REH cell (cell line): ENCODE measurements around a stretch of chr3.

DNA sequence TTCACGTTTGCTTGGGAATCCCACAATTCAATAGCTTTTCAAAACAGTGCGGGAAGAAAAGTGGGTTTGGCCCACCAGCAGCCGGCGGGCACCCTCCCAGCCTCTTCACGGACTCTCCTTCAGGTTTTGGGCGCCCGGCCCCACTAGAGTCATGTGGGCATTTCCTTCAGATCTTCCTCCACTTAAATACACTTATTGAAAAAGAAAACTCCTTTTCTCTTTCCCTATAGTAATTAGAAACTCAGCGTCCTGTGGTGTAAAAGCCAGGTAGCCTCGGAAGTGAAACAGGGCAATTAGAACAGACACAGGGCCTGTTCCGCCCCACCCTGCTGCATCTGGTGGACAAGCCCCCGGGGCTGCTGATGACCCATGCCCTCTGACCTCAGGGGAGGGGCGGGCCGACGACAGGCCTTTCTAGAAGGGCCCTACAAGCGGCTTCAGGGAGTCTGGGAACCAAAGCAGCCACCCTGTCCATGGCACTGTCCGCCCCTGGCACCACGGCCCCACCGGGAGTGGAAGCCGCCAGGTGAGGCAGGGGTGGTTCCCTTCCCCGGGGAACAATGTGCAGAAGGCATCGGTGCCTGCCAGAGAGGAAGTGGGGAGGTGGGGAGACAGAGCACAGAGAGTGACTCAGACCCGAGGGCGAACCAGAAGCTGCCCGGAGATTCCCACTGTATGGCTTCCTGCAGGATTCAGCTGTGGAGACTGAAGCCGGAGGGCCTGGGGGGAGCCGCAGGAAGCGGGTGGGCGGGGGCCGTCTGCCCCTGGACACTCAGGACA lies 134.2 kb downstream of the TPRA1 start:
- PRO-cap, result no peak

GRCh38 chr3:127546888-127547257 lies 43.7 kb downstream of the TPRA1 start:
- PRO-cap, result no peak

GRCh38 chr3:127589584-127590050 lies 916 bp downstream of the TPRA1 start:
- PRO-cap, result no peak

DNA sequence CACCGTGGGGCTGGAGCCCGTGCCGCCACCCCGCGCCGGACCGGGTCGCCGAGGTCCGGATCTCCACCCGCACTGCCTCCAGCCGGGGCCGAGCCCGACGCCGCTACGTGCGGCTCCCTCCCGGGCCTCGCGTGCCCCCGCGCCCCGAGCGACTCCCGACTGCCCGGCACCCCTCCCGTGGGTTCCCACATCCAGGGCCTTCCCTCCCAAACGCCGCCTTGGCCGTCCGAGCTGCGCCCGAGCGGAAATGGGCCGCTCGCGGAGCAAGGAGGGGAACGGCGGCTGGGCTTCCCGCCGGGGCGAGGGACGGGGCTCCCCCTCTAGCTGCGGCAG lies 516 bp downstream of the TPRA1 start:
- PRO-cap, result no peak

DNA sequence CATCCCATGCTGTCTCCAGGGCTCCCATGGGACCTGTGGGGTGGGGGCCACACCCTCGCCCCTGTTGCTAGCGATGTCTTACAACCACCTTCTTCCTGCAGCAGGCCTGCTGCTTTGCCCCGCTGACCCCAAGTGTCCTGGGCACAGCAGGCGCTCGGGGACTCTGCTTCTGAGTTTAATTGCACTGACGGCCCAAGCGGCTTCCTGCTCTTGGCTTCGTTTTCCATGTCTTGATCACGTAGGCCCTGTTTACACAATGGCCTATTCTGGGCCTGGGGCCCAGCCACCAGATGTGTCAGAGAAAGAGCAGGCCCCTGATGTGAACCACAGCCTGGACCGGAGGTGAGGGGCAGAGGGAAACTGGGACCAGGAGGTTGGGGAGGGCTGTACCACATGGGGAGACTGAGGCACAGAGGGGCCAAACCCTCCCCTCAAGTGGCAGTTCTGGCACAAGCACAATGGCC lies 25.1 kb downstream of the ABTB1 start:
- PRO-cap, result unidirectional peak, plus-strand start at position 76 of the sequence; unidirectional peak, minus-strand start at position 258 of the sequence

GRCh38 chr3:127770957-127771560 lies 51.3 kb downstream of the MGLL start:
- PRO-cap, result no peak

- PRO-cap, result no peak
Measured at GRCh38 chr3:128006164-128007651, 45.5 kb upstream of the SEC61A1 start.

GRCh38 chr3:128053445-128054346 lies 1.5 kb downstream of the SEC61A1 start:
- PRO-cap, result no peak

- PRO-cap, result no peak
Measured at GRCh38 chr3:128179011-128179439, 25.7 kb downstream of the EEFSEC start.

GRCh38 chr3:128316557-128317022 lies 150.1 kb downstream of the DNAJB8 start:
- PRO-cap, result no peak

GRCh38 chr3:128409911-128410565 lies 56.7 kb downstream of the DNAJB8 start:
- PRO-cap, result no peak

DNA sequence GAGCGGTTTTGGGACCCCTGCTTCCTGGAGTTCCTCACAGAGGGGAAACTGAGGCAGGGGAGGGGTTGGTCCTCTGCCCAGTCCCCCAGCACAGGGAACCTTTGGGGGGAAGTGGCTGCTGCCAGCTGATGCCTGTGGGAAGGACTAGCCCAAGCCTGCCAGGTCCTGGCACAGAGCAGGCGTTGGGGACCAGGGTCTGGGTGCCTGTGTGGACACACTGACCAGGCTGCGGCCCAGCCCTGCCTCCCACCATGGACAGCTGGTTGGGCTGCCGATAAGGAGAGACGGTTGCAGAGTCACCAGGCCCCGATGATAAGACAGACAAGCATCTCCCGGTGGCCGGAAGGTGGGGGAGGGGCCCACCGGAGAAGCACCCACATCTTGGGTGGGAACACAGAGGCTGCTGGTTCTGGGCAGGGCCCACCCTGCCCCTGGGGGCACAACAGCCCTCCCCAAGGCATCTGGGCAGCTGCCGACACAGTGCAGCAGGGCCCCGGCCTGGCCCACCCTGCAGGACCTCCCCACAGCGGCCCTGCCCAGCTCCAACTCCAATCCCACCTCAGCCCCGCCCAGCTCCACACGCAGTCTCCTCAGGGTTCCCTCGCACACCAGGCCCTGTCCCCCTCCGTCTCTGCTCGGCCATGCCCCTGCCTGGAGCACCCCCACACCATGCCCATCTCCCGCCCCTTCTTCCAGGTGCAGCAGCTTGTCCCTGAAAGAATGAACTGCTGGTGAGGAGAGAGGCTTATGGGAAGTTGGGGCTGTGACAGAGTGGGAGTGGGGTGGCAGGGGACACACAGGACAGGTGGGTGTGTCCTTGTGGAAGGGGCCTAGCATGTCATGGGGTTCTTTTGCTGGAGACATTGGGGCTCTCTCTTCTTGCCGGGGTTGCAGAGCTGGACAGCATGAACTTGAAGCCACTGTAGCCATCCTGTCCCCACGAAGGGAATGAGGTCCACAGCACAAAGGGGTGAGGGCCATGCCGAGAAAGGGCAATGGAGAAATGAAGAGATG lies 50.6 kb downstream of the DNAJB8 start:
- PRO-cap, result no peak

DNA sequence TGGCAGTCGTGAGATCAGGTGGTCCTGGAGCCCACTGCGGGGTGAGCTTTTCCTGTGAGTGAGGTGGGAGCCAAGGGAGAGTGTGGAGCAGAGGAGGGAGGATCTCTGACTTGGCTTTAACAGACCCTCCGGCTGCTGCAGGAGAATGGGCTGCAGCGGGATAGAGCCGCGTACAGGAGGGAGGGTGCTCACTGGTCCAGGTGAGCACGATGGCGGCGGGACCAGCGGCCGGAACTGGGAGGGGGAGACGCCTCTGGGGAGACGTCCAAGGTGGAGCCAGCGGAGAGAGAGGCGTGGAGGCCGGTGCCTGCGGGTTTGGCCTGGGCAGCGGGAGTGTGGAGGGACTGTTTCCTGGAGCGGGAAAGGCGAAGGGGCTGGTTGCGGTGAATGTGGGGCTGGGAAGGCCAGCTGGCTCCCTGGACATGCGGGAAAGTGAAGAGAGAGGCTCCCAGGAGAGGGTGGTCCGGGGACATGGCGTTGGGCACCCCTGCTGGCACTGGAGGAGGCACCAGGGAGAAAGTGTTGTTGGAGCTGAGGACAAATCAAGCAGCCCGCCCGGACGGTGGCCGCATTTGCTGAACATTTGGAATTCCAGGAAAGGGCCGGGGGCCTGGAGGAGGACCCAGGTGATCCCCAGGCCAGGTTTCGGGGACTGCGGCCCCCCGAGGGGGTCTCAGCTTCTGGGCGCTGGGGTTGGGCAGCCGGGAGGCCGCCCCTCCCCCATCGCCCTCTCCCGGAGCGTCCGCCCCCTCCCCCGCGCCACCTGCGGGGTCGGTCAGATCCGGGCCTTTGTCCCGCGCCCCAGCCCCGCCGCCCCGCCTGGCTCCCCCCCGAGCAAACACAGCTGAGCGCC lies 34.3 kb downstream of the DNAJB8 start:
- PRO-cap, result no peak

DNA sequence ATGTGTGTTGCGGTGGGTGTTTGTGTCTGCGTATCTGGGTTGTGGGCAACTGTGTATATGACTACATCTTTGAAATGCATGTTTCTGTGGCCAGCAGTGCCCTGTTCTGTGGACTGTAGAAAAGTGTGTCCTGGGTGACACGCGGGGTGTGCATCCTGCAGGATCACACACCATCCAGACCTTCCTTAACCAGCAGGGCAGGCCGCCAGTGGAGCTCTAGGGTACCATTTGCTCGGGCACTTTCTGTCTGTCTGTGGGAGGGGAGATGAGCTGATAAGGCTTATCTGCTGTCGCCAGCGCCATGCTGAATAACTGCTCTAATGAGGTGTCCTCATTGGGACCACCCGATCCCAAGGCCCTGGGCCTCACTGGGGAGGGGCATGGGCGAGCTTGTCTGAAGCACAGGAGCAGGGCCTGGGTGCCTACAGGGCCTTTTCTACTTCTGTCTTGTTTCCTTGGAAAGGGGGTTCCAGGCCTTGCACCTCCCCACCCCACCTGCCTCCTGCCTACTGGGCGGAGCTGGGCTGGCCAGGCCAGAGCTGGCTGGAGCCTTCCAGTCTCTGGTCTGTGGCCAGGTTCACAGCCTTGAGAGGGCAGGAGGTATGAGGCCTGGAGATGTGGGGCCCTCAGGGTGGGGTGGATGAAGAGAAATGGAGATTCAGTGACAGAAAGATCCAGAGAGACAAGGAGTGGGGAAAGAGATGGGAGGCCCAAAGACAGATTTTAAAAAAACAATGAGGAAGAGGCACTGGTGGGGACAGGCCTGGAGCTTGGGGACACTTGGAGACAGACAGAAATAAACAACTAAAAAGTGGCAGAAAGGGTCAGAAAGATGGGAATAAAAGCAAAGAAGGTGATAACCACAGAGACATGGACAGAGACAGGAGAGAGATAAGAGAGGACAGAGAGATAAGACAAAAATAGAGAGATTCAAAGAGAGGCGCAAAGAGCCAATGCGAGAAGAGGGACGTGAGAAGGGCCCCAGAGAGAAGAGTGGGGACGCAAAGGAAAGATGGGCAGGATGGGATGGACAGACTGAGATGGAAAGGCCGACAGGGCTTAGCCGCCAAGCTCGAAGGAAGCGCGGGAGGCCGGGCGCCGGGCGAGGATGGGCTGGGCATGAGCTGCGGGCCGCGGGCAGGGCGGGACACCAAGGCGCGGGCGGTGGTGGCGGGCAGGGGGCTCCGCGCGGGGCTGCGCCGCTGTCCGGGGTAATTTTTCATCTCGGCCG lies 2.7 kb upstream of the GATA2 start:
- PRO-cap, result no peak

- PRO-cap, result no peak
Measured at GRCh38 chr3:128548534-128549189, 55.7 kb upstream of the GATA2 start.

DNA sequence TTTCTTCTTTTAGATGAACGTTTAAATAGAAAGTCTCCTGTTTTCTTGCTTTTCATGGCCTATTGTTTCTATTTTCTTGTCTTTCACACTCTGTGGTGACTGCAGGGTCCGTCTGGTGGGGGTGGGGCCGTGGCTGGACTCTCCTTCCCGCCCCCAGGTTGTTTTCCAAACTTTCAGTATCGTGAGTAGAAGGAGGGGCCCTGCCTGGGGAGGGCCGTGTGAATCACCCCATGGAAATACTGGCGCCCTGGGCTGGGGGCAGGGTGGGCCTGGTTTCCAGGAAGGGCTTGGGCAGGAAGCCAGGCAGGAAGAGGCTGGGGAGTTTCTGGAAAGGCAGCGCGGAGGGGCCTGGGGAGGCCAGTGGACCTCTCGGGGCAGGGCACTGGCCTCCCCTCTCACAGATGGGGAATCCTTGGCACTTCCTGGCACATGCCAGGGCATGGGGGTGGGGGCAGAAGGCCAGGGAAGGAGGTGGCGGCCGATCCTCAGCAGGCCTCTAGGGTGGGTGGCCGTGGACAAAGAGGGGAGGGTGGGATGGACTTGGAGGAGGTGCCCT lies 56.3 kb upstream of the GATA2 start:
- PRO-cap, result no peak

DNA sequence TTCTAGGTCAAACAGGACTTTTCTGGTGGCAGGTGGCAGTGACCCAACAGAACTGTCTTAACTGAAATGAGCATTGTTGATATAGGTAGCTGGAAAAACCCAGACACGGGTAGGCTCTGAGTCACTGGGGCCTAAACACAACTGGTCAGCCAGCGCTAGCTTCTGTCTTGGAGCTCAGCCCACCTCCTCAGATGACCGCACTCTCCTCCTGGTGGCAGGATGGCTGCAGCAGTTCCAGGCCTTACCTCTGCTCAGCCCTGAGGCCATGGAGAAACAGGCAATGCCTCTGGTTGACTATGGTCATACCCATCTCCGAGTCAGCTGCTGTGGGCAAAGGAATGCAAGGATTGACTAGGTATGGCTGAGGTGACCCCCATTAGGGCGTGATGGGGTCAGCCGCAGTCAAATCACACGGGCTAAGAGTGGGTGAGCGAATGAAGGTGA lies 61.1 kb upstream of the GATA2 start:
- PRO-cap, result no peak

DNA sequence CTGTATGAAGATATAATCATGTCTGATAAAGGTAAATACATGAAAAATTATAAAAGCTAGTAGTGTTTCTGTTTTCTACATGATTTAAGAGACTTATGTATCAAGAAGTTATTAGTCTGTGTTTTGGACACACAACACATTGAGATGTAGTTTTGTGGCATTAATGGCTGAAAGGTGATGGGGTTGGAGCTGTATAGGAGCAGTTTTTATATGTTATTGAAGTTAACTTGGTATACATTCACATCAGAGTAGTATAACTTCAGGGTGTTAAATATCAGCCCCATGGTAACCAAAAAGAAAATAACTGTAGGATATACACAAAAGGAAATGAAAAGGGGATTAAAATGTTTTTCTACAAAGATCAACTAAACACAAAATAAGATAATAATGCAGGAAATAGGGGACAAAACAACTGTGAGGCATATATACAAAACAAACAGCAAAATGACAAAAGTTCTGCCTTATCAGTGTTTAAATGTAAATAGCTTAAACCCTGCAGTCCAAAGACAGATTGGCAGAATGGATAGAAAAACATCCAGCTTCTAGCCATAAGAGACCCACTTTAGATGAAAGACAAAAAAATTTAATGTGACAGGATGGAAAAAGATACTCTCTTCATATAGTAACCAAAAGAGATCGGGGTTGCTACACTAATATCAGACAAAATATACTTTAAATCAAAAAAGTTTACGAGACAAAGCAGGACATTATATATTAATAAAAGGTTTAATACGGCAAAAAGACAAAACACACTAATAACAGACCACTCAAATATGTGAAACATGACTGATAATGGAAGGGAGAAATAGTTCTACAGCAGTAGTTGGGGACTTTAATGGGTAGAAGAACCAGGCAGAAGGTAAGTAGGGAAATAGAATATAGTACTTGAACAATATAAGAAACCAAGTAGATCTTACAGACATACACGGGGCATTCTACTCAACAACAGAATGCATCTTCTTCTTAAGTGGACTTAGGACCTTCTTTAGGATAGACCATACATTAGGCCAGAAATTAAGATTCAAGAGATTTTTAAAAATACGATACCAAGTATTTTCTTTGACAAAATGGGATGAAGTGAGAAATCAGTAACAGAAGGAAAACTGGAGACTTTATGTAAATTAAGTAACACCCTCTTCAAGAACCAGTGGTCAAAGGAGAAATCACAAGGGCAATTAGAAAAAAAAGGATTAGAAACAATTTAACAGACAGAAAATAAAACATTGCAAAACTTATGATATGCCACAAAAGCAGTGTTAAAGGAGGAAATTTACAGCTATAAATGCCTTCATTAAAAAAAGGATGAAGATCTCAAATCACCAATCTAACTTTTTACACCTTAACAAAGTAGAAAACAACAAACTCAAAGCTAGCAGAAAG lies 28.6 kb downstream of the RAB7A start:
- PRO-cap, result no peak

DNA sequence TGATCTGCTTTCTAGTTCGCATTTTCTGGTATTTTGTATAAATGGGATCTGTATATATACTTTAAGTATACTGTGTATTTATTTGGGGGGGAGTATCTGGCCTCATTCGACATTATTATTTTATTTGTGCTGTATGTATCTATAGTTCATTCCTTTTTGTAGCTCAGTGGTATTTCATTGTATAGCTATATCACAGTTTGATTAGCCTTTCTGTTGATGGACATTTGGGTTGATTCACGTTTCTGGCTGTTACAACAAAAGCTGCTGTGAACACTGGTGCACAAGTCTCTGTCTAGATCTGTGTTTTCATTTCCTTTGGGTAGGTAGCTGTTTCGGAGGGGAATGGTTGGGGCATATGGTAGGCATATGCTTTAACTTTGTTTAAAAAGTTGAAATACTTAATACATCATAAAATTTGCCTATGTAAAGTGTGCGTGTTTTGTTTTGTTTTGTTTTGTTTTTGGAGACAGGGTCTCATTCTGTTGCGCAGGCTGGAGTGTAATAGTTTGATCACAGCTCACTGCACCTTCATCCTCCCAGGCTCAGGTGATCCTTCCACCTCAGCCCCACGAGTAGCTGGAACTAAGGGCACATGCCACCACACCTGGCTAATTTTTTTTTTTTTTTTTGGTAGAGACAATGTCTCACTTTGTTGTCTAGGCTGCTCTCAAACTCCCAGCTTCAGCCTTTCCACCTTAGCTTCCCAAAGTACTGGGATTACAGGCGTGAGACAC lies 42.3 kb downstream of the RAB7A start:
- PRO-cap, result no peak

GRCh38 chr3:128814526-128815592 lies 64.6 kb upstream of the ACAD9 start:
- PRO-cap, result no peak